SK-N-MC (cell line): ENCODE measurements around the genes ATOH7 and PBLD.

DNA sequence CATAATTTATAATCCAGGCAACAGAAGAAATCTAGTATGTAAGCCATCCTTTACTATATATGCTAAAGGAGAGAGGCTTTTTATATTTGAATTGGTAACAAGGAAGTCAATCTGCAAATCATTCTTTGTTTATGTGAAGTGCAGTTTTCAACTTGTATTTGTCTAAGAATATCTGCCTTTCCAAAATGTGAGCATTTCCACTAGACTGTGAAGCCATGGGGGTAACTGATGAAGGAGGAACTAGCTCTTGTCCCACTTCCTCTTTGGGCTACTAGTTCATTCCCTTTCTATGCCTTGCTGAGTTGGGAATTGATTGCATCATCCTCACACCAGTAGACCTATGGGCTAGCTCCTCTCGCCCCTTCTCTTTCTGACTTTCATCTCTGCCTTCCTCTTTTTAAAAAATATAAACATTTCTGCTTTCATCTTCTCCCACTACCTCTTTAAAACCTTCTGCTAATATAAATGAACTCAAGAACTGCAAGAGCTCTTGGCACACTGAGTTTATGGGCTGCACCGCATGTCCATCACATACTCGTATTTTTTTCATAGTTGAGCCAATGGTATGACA lies 181.8 kb downstream of the REEP3 start:
- RRBS, result no CpG with 5 or more reads among the region's 3 CpGs

DNA sequence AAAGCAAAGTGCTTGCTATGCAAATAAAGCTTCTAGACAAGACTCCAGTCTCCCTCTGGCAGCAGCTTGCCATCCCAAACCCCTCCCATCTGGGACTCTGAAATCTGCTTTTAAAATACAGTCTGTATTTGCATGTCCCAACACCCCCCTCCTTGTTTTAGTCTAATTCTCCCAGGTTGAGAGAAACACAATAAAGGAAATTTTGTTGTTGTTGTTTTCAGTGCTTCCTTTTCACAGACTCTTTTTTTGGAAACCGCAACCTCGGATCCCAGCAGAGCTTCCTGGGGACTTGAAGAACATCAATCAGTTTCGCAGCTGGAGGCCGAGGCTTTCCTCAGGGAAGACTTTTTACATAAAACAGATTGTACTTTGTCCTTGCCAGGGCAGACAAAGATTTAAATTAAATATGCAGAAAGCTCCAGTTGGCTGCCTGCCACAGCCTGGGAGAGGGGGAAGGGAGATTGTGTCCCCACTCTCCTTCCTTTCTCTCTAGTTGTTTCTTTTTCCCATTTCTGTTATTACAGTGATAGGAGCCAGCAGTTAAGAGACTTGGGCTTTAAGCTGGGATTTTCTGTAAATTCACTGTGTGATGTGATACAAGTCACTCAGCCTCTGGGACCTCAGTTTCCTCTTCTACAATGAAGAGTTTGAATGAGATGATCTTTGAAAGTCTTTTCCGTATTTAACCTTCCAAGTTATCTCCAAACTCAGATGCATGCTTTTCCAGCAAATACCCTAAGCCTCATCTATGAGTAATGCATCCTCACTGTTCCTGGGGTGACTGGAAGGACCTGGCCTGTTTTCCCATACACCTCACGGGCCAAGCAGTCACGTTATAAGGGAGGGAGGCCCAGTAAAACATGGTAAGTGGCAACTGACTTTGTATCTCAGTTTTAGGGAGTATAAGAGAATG lies 192.2 kb downstream of the REEP3 start:
- RRBS, result no CpG with 5 or more reads among the region's 7 CpGs

GRCh38 chr10:66220918-66221295 lies 704.9 kb upstream of the LRRTM3 start:
- RRBS, result no CpG with 5 or more reads among the region's 4 CpGs

GRCh38 chr10:67386946-67387829 lies 308.8 kb downstream of the CTNNA3 start:
- RRBS, result no CpG with 5 or more reads among the region's 35 CpGs

- RRBS, result no CpG with 5 or more reads among the region's 3 CpGs
Observed at GRCh38 chr10:67700096-67700377, 4.0 kb upstream of the CTNNA3 start.

- RRBS, result no CpG with 5 or more reads among the region's 2 CpGs
Observed at GRCh38 chr10:68110113-68110494, 816 bp downstream of the MYPN start.

DNA sequence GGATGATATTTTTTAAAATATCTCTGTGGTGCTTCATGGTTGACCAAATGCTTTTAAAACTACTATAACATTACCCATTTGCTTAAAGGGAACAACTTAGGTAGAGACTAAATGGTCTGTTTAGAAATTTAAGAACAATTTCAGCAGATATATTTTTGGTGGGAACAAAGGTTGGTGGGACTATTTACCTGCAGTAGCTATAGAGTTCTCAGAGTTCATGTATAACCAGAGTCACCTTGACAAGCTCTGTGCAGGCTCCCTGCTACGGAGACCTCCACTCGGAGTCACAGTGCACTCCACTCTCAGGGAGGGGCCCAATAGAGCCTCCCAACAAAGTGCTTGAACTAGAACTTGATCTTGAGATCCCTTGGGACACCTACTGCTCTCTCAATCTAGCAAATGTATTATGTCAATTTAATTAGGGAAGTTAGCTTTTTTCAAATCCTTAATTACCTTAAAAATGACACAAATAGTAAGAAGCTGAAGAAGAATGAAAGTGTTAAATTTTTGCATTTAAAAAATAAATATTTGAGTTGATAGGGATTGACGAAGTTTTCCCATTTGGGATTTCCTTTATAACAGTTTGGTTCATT lies 2.3 kb downstream of the MYPN start:
- RRBS, result no CpG with 5 or more reads among the region's 3 CpGs

GRCh38 chr10:68142803-68143115 lies 33.5 kb downstream of the MYPN start:
- RRBS, result no CpG with 5 or more reads among the region's 4 CpGs

GRCh38 chr10:68231938-68232460 lies at the start of gene ATOH7:
TSS of gene ATOH7 (minus strand) at chr10:68232113.
- RRBS, result no CpG with 5 or more reads among the region's 14 CpGs

DNA sequence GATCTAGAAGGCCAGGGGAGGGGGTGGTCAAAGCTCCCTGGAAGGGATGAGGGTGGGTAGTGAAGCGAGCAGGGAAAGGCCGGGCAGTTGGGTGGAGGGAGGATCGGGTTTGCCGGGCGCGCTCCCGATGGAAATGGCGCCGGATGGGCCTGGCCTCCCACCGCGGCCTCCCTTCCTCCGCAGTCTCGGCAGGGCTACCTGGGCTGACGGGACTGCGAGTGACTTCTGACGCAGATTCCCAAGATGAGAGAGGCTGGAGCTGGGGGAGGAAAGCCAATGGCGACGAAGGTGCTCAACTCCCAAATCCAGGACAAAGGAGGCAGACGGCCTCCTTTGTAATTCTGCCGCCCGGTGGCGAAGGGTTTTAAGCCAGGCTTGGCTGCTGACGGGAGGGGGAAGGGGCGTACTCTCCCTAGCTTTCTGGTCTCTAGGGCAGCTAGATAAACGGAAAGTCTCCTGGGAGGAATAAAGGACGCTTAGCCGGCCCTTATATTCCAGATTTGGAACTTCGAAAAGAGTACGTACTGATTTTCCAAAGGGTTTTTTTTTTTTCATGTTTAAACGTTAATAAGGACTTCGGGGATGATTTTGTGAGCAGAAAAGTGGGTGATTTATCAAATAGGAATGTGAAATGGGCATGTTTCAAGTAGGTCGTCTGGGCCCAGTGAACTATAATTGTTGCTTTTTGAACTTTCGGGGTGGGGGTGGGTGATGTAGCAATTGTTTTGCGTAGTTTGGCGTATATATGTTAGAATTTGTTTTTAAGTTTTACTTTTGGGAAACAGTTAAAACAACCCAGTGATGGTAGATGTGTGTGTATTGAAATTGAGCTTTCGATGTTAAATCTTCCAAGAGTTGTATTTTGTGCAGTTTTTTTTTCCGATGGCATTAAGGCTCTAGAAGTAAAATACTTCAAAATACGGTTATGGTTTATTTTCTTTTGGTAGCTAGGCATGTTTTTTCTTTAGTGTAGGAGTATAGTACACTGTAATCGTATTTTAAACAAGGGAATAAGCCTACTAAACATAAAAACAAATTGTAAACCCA lies at the start of gene PBLD:
PBLD (minus strand) TSS at position 343 of the 1,047 bp plus-strand sequence.
- RRBS, result no CpG with 5 or more reads among the region's 39 CpGs

DNA sequence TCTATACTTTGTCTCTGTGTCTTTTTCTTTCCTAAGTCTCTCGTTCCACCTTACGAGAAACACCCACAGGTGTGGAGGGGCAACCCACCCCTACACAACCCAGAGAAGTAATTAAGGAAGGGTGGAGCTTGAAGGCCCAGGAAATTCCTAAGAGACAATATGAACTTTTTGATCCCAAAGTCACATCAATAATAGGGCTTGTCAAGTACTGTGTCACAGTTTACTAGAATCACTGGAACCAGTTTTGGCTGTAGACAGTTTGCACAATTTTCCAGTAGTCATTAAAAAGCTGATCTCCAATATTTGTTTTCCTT lies 824 bp downstream of the SLC25A16 start:
- RRBS, result no CpG with 5 or more reads among the region's 2 CpGs

- RRBS, result no CpG with 5 or more reads among the region's 9 CpGs
Observed at GRCh38 chr10:69072718-69073475, 15.0 kb upstream of the SRGN start.

- RRBS, result no CpG with 5 or more reads among the region's 7 CpGs
Observed at GRCh38 chr10:69095557-69096102, 7.7 kb downstream of the SRGN start.

DNA sequence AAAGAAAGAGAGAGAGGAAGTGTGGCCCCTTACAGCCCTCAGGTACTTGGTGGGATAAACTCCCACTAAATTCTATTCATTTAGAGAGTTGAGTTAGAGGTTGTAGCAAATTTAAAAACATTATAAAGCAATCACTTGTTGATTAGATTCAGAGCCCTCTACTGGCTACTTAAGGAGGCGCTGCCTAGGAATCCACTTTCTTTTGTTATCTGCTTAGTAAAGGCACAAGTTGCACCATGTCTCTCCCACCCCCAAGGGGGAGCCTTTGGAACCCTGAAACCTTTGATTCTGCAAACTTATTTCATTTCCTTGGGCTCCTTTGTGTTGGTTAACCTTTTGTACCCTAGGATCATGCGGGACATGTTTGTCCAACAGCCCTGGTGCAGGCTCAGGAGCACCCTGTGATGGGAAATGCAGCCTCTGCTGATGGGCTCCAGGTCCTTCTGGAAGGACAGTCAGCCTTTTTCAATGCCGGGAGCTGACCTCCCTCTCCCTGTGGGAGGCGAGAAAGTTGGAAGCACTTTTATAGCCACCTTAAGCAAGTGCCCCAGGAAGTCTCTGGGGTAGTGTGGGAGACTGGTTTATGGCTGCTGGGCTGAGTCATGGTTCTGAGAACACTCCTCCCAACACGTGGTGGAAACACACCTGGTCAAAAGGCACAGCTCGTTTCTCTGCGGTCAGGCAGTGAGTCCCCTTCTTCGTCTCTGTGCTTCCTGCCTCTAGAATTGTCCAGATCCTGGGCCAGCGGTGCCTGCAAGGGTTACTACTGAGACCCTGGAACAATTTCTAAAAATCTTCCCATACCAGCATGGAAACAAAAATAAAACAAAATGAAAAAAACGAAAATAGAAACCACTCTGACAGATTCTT lies 2.3 kb downstream of the HKDC1 start:
- RRBS, result no CpG with 5 or more reads among the region's 10 CpGs

DNA sequence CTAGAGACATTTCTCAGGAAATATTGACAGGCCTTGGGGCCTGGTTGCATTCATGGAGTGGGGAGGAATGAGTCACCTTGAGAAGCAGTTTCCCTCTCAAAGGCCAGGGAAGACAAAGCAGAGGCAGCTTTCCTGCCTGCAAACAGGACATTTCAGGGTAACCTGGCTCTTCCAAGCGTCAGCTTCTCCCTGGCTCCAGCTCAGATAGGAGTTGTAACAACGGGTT lies 2.3 kb upstream of the HK1 start:
- RRBS, result no CpG with 5 or more reads among the region's 2 CpGs

DNA sequence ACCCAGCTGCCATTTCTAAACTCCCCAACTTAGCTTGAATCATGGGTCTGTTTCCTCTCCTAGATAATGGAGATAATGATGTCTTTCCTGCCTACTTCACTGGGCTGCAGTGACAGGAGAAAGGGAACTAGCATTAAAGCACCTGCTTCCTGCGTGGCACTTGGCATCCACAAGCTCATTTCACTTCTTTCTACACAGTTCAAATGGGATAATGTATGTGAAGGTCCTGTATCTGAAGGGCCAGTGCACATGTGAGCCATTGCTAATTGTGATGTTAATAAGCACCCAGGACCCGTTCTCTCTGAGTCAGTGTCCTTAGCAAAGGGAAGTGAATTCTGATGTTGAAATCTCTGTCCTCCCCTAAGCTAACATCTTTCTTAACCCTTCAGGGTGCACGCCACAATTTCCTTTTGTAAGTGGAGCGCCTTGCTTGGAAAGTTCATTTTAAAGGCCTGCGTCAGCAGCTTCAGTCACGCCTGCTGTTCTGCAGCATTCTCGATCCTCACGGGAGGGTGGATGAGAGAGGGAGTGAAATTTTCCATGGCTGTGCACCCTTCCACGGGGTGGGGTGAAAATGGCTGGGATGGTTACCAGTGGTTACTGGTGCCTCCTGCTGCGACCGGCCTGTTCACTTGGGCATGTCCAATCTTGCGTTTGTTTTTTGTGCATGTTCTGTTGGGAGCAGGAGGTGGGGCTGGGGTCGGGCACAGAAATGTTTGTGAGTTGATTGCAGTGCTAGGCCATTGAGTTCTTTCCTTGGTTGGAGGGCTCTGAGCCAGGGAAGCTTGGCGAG lies 18.8 kb downstream of the HK1 start:
- RRBS, result no CpG with 5 or more reads among the region's 14 CpGs

DNA sequence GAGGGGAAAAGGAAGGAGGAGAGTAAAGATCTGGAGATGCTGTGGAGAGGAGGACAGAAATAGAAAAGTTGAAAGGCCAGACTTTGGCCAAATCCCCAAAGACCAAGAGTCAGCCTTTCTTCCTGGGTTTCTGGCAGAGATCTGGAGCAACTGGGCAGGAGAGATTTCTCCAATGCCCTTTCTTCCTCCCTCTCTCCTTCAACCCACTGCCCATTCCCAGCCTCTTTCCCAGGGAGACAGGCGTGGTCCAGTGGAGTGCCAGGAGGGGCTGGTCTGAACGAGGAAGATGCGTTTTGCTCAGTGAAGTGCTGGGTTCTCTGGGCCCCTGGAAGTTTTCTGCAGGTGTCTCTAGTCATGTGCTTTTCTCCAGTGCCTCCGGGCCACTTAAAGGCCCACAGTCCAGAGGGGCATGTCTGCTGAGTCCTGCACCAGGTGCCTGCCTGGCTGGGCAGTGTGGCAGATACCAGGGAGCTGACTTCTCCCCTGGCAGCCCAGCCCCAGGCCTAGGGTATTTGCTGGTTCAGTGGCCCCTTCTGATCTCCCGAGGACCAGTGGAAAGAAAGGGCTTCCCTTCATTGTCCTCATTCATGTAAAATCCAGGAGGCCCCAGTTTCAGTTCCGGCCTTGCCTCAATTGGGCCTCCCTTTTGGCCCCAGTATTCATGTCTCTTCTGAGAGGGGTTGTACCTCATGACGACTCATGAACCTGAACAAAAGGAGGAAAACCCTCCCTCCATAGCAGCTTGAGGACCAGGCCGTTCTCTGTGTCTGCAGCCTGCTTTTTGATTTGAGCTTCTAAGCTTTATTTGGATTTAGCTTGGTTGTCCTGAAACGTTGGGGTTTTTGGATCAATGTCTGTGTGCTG lies 20.4 kb downstream of the HK1 start:
- RRBS, result 85% methylated on average over 1 of the region's 9 CpGs

DNA sequence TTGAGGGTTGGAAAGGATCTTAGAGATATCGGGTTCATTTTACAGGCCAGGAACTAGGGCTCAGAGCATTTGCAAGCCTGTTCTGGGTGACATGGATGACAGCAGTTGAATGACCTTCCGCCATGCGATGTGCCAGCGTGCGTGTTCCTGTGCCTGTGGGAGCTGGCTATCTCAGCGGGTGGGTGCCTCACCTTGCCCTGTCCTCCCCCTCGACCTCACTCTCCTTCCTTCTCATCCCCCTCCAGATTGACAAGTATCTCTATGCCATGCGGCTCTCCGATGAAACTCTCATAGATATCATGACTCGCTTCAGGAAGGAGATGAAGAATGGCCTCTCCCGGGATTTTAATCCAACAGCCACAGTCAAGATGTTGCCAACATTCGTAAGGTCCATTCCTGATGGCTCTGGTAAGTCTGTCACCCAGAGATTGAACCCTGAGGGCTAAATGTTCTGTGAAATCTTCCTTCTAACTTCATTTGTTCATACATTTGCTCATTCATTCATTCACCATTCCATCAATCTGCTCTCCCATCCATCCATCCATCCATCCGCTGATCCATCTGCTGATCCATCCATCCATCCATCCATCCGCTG lies 25.0 kb downstream of the HK1 start:
- RRBS, result no CpG with 5 or more reads among the region's 14 CpGs

- RRBS, result no CpG with 5 or more reads among the region's 10 CpGs
Observed at GRCh38 chr10:69344539-69345043, 25.9 kb downstream of the HK1 start.